Aortic smooth muscle cell (primary cell): ENCODE data around the gene IQGAP3.

DNA sequence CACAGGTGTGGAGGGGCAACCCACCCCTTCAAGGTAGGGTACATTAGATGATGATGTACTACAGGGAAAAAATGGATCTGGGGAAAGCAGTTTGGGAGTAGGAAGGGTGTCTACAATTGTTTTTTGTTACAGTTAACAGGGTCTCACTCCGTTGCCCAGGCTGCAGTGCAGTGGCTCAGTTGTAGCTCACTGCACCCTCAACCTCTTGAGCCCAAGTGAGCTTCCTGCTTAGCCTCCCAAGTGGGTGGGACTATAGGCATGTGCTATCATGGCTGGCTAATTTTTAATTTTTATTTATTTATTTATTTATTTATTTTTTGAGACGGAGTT lies 11.5 kb upstream of the SLC25A44 start:
- RRBS, result no CpG with 5 or more reads among the region's 2 CpGs

- RRBS, result no CpG with 5 or more reads among the region's 6 CpGs
Measured at GRCh38 chr1:156239469-156240136, 2.4 kb upstream of the BGLAP start.

DNA sequence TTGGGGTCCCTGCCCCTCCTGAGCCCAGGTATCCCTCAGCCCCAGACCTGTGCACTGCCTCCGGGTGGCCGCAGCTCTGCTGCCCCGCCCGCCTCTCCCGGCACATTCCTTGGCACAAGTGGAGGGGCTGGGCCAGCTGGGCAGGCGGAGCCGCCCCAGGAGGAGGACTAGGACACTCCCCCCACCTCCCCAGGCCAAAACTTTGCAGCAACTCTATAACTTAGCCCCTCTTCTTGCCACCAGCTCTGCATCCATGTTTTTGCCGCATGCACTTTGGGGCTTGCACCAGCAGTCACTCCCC lies 608 bp downstream of the PAQR6 start:
- RRBS, result 10% methylated on average over 5 of the region's 8 CpGs

- RRBS, result 5% methylated on average over 7 of the region's 38 CpGs
Measured at GRCh38 chr1:156291132-156292118, 4.1 kb downstream of the GLMP start.

GRCh38 chr1:156385669-156386120 lies 16.7 kb downstream of the RHBG start:
- RRBS, result no CpG with 5 or more reads among the region's 8 CpGs

- RRBS, result no CpG with 5 or more reads among the region's 12 CpGs
Measured at GRCh38 chr1:156463569-156464365, 36.8 kb downstream of the MEF2D start.

GRCh38 chr1:156465943-156466457 lies 34.6 kb downstream of the MEF2D start:
- RRBS, result no CpG with 5 or more reads among the region's 12 CpGs

DNA sequence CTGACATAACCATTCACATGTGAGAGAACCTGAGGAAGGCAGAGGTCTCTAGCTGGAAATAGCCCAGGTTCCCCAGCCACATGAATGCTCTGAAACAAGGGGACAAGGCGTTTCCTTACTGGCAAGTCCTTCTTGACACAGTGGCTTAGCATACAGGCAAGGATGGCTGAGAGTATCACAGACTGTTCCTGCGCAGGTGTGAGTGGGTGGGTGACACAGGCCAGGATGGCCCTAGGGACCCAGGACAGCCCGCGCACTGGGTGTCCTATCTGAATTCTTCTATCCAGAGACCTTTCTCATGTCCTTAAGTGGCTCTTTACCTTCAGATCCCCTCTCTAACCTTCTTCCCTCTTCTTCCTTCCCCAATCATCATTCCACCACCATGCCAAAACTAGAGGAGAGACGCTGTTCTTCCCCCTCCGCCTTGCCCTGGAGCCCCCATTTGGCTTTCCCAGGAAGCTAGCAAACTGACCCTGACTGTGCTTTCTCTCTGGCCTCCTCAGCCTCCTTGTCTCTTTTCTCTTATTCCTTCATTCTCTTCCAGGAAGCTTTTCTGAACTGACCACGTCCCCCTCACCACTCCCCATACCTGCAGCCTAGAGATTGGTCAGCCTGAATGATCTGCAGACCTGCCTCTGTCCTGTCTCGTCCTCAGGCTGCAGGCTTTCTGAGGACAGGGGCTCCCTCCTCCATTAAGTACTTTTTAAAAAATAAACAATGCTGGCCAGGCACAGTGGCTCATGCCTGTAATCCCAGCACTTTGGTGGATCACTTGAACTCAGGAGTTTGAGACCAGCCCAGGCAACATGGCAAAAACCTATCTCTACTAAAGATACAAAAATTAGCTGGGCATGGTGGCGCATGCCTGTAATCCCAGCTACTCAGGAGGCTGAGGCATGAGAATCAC lies 26.9 kb downstream of the MEF2D start:
- RRBS, result no CpG with 5 or more reads among the region's 9 CpGs

DNA sequence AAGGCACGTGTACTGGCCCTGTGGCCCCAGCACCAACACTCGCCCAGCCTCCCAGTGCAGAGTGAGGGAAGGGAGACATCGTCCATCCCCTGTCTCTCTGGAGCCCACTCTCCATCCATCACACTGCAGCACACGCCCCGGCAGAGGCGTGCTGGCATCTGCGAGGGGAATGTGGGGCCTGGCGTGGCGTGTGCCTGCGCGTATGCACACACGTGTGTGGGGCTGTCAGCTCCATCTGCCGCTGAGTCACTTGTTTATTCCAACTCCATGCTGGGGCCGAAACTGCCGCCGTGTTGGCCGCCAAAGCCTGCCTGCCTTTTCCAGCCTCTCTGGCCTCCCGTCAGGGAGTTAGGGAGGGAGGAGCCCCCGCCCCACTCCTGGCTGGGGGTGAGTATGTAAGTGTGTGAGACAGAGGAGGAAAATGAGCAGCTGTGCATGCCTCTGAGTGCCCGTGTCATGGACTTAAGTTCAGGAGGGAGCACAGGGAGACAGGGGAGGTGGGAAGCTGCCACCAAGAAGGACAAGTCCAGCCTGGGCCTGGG lies 25.0 kb downstream of the MEF2D start:
- RRBS, result no CpG with 5 or more reads among the region's 20 CpGs

- RRBS, result 91% methylated on average over 2 of the region's 8 CpGs
Measured at GRCh38 chr1:156481716-156482184, 18.8 kb downstream of the MEF2D start.

GRCh38 chr1:156486605-156487245 lies 13.8 kb downstream of the MEF2D start:
- RRBS, result no CpG with 5 or more reads among the region's 5 CpGs

DNA sequence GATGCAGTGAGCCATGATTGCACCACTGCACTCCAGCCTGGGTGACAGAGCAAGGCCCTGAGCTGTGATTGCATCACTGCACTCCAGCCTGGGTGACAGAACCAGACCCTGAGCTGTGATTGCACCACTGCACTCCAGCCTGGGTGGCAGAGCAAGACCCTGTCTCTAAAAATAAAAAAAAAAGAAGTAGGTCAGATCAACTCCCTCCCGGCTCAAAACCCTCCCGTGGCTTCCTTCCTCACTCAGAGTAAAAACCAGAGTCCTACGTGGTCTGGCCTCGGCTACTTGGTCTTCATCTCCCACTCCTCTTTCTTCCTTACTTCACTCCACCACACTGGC lies 19.4 kb downstream of the IQGAP3 start:
- RRBS, result no CpG with 5 or more reads among the region's 4 CpGs

DNA sequence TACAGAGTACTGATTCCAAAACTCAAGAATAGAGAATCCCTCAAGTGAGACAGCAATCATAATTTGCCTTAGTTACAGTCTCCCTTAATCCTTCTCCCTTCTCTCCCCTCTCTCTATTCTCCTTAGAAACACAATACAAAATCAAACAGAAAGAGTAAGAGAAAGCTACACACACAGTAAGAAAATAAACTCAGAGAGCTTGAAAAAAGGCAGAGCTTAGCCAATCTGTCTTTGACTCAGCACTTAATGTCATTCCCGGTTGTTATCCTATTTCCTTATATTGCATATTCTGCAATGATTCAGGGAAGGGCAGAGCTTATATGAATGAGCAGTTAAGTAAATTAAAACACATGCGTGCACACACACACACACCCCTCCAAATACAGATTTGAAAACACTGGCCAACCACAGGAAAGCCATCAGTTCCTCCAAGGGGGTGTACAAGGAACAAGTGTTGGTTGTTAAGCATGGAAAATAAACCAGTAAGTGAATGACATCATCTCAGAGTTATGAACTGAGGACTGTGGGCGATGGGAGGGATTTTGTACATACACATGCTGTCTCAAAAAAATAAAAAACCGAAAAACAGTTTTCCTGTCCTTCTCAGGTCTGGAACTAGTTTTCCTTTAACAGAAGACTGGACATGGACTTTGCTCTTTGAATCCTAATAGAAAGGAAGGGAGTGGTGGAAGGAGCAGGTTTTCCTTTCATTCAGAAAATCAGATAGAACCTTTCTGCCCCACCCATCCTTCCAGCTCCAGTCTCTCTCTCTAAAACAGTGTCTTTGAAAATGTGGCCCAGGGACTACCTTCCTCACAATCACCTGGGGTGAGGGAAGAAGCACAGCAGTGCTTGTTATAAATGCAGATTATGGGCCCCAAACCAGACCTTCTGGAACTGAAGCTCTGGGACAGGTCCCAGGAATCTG lies 992 bp downstream of the IQGAP3 start:
- RRBS, result no CpG with 5 or more reads among the region's 4 CpGs

GRCh38 chr1:156572421-156572794 lies at the start of gene IQGAP3:
Gene IQGAP3 (minus strand): TSS chr1:156572565.
- RRBS, result 1% methylated on average over 5 of the region's 23 CpGs

DNA sequence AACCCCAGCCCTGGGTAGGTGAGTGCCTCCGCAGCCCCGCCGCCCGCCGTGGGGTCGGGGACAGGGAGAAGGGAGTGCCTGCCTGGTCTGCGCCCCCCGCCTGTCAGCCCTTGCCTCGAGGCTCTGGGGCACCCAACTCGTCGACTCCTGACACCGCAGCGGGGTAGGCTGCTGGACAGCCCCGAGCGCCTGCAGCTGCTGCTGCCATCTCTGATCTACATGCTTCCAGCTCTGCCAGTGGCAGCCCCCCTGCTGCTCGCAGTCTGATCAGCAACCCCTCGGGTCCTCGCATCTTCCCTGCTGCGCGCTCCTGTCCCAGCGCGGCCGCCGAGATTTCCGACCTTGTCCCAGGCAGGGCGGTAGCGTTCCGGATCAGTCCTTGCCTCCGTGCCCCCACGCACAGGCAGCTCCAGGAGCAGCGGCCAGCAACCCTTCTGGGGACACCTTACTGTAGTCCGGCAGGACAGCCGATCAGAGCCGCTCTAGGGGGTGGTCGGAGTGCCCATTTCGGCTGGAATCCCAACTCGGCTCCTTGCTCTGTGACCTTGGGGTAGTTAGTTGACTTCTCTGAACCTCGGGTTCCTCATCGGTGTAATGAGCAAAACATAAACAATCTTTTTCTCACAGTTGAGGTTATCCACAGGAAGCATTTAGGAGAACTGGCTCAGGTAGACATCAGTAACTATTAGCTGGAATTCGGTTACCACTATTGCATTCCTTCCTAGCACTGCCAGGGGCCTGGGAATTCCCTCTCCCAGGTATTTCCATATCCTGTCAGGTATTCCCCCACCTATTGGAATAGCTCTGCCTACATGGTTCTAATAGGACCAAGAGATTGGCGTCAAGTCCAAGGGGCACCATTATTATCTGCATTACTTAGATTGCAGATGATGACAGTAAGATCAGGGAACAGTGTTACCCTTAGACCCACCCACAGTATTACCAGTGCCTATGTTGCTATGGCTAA lies 624 bp downstream of the BCAN start:
- RRBS, result 4% methylated on average over 4 of the region's 41 CpGs

- RRBS, result no CpG with 5 or more reads among the region's 21 CpGs
Measured at GRCh38 chr1:156693862-156695039, 11.1 kb downstream of the CRABP2 start.

DNA sequence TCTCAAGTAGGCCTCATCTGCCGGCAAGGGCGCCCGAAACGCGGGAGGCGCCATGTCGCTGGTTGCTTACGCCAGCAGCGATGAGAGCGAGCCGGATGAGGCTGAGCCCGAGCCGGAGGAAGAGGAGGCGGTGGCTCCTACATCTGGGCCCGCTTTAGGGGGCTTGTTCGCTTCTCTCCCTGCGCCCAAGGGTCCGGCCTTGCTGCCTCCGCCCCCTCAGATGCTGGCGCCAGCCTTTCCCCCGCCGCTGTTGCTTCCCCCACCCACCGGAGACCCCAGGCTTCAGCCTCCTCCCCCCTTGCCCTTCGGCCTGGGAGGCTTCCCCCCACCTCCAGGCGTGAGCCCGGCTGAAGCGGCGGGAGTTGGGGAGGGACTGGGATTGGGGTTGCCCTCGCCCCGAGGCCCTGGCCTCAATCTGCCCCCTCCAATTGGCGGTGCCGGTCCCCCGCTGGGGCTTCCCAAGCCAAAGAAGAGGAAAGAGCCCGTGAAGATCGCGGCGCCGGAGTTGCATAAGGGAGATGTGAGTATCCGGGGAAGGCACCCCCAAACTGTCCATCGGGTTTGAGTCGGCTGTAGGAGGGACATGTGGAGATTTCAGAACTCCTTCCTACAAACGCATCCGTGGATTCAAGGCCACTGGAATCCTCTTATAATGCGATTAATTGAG lies 518 bp downstream of the PRCC start:
- RRBS, result 2% methylated on average over 32 of the region's 44 CpGs

- RRBS, result 2% methylated on average over 11 of the region's 45 CpGs
Measured at GRCh38 chr1:156892134-156892913, 1.2 kb upstream of the PEAR1 start.

- RRBS, result 10% methylated on average over 7 of the region's 63 CpGs
Measured at GRCh38 chr1:156927355-156928154, 7.1 kb downstream of the LRRC71 start.

- RRBS, result 73% methylated on average over 3 of the region's 11 CpGs
Measured at GRCh38 chr1:156941627-156942302, 21.3 kb downstream of the LRRC71 start.